ENCODE measurements around a stretch of chr3.

DNA sequence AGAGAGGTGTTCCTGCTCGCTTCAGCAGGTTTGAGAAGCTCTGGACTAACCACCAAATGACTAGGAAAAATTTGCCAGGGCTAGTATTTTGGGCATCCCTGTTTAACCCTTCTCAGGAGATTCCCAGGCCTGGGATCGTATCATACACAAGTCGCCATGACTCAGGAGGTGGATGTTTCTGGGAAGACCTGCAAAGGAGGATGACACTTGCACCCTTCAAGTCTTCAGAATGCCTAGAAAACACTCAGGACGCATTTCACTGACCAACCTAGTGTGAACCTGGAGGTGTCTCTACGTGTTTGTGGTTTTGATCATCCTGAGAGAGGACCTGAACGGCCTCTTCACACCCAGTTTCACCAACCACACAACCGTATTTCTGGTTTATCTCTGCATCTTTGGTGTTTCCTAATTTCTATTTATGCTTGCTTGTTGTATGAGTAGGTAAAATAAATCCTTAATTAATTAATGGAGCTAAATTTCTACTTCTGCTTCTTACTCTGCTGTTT is 2.8 kb upstream of the CLDND1 start:
- PRO-cap, 2 experiments = no peak in any of the 2 experiments

DNA sequence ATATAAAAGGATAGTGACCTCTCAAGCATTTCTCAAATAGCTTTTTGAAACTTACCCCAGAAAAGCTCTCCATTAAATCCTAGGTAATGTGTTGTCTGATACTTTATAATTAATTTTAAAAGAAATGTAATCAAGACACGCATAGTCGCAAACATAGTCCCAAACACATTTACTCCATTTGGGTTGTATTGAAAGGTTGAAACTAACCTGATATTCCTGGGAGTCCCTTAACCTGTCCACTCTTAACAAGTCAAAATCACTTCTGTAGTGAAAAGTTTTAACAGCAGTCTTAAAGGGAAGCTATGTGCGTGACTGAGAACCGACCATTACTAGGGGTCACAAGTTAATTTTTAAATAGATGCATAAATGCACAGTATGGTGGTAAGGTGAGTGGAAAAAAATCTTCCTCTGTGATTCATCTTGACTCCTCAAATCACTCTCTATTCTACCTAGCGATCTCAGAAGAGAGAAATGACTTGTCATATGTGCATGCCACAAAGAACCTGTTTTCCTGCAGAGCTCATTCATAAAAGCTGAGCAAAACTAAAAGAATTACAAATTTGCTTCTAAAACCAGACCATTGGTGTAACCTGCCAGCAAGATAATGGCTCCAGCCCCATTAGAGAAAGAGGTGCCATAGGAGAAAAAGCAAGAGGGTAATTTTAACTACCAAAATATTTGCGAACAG is 4.7 kb downstream of the GPR15 start:
- PRO-cap, 2 experiments = no peak in any of the 2 experiments

- PRO-cap, 2 experiments = no peak in any of the 2 experiments
Observed at GRCh38 chr3:98761616-98762306, 1.4 kb upstream of the ST3GAL6 start.

DNA sequence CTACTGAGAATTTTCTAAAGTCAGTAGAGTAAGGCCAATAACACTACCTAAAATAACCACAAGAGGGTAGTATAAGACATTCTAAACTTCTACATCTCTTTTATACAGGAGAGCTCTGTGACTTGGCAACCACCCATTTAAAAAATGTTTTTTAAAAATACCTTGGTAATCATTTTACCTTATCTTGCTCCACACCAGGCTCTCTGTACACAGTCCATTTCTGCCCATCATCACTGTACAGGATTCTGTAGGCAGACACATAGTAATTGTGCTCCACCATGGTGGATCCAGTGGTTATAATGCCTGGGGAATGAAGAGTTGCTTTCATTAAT is 54.4 kb downstream of the ST3GAL6 start:
- PRO-cap, 2 experiments = no peak in any of the 2 experiments

DNA sequence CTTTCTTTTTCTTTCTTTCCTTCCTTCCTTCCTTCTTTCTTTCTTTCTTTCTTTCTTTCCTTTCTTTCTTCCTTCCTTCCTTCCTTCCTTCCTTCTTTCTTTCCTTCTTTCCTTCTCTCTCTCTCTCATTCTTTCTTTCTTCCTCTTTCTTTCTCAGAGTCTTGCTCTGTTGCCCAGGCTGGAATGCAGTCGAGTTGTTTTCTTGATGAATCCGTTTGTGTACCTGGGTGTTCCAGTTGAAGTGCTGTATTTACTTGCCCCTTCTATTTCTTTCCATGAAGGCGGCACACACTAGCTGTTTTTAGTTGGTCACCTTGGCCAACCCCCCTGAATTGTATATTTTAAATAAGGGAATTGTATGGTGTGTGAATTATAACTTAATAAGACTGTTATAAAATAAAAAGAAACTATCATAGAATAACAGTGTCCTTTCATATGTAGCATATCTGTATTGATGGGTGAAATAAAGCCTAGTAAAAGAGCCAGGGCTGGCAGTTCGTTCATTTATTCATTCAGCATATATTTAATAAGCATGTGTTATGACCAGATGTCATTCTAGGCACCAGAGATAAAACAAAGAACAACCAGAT is 62.3 kb downstream of the DCBLD2 start:
- PRO-cap, 2 experiments = no peak in any of the 2 experiments

DNA sequence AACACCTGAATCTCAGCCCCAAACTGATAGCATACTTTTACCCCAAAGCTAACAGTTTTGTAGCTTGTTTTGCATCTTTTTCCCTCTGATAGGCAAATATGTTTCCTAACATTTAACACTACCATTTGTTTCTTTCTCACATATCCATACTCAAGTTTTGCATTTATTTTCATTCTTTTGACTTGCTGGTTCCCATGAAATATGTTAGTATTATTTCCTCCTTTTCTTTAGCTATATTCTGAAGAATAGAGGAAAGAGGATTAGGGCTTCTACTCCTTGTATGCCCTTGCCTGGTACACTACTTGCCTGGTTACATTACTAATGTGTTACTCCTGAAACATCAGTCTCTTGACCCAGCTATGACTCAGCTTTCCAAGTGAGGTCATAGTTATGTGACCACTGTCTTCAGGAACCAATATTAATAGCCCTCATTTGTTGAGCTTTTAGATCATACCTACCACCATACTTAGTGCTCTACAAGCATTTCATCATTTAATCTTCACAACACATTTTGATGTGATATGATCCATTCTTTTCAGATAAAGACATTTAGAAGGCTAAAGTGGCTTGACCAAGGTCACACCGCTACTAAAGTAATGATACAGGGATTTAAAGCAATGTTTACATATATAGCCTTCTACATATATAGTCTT is 60.3 kb downstream of the CMSS1 start:
- PRO-cap, 2 experiments = no peak in any of the 2 experiments

DNA sequence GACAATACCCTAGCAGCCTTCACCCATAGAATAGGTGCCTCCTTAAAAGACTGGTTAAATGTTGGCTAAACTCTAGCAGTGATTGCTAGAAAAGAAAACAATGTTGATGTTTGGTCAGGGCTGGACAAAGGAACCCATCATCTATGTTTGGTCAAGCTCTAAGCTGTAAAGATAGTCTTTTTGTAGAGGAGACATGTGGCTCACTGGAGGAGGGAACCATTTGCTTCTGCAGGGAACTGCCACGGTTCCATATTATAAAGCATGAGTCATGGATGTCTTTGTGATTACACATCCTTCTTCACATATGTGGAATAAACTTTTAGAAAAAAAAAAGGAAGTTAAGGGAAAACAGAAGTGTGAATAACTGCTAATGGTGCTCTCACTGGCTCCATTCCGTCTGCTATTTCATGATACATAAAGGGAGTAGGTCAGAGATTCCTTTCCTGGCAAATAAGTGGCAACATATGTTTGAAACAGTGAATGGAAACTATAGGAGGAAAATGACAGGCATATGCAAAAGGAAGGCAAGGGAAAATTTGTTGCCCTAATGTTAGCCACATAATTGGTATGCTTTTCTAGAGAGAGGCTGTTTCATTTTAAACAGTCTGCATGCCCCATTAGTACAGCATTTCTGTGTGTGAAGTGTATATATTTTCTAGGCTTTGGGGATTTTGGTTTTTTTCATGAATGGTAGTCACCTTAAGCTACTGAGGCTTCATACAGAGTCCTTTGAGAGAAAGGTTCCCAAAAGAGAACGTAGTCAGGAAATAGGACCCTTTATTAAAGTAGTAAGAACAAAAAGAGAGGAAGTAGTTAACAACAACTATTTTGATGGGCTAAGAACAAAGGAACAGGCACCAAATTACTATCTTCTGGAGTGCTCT is 78.4 kb downstream of the CMSS1 start:
- PRO-cap, 2 experiments = no peak in any of the 2 experiments

GRCh38 chr3:99909970-99910416 is 92.3 kb downstream of the CMSS1 start:
- PRO-cap, 2 experiments = no peak in any of the 2 experiments

GRCh38 chr3:100023884-100024216 is 90.5 kb downstream of the FILIP1L start:
- PRO-cap, 2 experiments = no peak in any of the 2 experiments

- PRO-cap, 2 experiments = no peak in any of the 2 experiments
Observed at GRCh38 chr3:100032201-100032658, 82.1 kb downstream of the FILIP1L start.

DNA sequence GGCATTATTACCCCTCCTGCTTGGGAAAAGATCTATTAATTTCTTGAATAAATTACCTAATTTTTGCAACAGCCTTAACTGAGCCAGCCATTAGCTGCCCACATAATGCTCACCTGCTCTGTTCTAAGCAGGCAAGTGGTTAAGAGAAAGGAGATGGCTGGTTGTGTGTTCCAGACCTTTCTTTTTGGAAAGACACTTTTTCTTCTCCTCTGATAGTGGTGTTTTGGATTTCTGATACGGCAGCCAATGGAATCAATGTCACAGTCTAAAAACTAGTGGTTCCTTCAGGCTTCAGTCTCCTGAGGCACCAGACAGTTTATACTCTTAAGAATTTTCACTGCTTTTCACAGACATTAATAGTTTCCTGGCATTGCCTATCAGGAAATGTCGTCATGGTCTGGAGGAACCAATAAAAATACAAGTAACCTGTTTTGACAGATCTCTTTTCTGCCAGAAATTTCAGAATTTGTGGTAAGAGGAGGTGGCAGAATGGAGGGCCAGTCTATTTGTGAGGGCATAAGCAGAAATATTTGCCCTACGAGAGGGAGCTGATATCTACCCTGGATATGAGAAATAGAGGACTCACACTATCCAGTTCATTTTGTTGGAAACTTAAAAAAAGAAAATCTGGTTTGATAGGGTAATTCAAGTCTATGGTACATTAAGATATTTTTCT is 44.9 kb downstream of the FILIP1L start:
- PRO-cap, 2 experiments = no peak in any of the 2 experiments

- PRO-cap, 2 experiments = peak in 1 of 2 experiments; most common plus-strand start chr3:100098135 (in 1); most common minus-strand start chr3:100098105 (in 1)
Observed at GRCh38 chr3:100097828-100098532, 16.3 kb downstream of the FILIP1L start.

DNA sequence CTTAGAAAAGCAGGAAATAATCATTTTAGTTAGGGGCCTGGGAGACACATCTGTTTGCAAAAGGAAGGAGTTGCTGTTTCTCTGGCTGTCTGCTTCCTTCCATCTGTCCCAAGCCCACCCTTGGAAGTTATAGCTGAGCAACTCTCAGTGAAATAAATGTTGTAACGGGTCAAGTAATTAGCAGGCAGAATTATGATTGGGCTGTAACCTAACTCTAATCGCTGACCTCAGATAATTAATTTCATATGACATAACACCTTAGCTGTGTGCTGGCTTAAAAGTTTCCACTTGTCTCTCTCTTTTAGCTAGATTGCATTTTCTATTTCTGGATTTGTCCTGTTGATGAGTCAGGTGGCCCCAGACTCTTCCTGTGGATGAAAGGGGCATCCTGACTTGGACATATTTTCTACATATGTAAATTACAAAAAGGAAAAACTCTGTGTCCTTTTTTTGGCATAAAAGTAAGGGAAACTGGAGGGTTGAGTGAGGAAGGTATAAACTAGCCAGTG is 11.1 kb upstream of the FILIP1L start:
- PRO-cap, 2 experiments = peak in 1 of 2 experiments; most common minus-strand start position 105 of the sequence (in 1)

GRCh38 chr3:100136843-100137409 is 22.6 kb upstream of the FILIP1L start:
- PRO-cap, 2 experiments = no peak in any of the 2 experiments

- PRO-cap, 2 experiments = peak in 1 of 2 experiments; most common plus-strand start chr3:100402517 (in 1); most common minus-strand start chr3:100402452 (in 1)
Observed at GRCh38 chr3:100402316-100402791, 1.0 kb downstream of the LNP1 start.

DNA sequence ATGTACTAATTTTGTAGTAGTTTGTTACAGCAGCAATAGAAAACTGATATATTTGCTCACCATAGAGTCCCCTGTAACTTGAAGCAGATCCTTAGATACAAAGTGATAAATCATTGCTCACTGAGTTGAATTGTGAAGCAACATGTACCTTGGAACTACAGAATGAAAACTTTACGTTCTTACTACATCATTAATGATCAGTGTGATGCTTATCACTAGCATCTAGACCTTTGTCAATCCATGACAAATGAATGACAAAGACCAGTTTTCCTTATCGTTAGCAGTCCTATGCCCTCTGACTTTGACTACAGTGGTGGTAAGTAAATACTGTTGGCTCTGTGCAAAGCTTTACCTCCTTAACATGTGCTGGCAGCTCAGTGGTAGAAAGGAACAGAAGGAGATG is 53.9 kb downstream of the TMEM45A start:
- PRO-cap, 2 experiments = no peak in any of the 2 experiments

GRCh38 chr3:101017105-101017304 is 23.8 kb upstream of the ABI3BP start:
- PRO-cap, 2 experiments = no peak in any of the 2 experiments

- PRO-cap, 2 experiments = no peak in any of the 2 experiments
Observed at GRCh38 chr3:101170378-101170680, 150.0 kb downstream of the IMPG2 start.

- PRO-cap, 2 experiments = no peak in any of the 2 experiments
Observed at GRCh38 chr3:101430773-101431282, 82.2 kb downstream of the SENP7 start.

GRCh38 chr3:101530465-101531039 is 17.5 kb upstream of the SENP7 start:
- PRO-cap, 2 experiments = no peak in any of the 2 experiments